Diencephalon (tissue), 2 donors: ENCODE measurements around the gene UBQLN4.

DNA sequence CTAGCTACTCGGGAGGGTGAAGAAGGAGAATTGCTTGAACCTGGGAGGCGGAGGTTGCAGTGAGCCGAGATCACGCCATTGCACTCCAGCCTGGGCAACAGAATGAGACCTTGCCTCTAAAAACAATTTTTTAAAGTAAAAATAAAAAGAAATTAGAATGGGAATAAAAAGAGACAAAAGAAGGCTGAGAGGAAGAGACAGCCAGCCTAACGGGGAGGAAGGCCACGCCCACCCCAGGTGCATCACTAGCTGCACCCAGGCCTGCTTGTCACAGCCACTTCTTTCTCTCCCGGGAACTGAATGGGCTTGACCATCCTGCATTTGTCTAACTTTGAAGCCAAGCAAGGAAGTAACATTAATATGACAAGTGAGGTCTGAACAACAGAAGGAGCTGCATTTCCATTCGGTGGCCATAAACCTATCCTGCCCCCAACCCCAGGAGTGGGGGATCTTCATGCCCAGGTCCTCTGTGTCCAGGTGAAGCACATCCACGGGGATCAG is 20.8 kb upstream of the EFNA1 start:
- RAMPAGE, long total RNA: no peak

- RAMPAGE, long total RNA: no peak
Measured at GRCh38 chr1:155178500-155178717, 4.8 kb downstream of the TRIM46 start.

- RAMPAGE, long total RNA: no peak
Measured at GRCh38 chr1:155183448-155183823, 9.8 kb downstream of the TRIM46 start.

- RAMPAGE, long total RNA: no peak
Measured at GRCh38 chr1:155185343-155186115, 11.9 kb downstream of the TRIM46 start.

DNA sequence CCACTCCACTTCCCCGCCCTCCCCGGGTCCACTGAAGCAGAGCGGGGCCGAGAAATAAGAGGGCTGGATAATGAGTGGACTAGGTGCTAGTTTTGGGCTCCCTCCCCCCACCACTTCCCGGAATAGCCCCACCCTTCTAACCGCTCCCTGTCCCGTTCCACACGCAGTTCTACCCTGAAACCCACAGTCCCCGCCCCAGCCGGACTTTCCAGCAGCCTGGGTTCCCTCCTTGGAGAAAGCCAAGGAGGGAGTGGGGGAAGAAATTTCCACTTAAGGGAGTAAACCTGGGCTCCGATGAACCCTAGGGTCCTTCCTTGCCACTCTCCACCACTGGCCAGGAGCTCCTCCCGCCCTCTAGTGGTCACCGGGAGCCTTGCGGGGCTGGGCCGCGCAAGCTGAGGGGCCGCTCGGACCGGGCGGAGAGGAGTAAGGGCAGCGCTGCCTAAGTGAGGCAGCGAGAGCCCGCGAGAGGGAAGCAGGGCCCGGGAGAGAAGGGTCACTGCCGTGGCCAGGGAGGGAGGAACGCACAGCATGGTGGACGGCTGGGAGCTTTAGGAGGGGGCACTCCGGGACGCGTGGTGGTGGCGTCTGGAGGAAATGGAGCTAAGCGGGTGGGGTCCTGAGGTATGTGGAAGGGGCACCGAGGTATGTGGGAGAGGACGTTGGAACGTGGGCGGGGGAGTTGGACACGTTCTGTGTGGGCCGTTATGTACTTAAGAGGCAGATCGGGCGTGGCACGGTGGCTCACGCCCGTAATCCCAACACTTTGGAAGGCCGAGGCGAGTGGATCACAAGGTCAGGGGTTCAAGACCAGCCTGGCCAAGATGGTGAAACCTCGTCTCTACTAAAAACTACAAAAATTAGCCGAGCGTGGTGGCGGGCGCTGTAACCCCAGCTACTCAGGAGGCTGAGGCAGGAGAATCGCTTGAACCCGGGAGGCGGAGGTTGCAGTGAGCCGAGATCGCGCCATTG is 14.1 kb downstream of the THBS3 start:
- RAMPAGE, long total RNA: no peak

GRCh38 chr1:155220220-155220599 is 11.7 kb downstream of the MTX1 start:
- RAMPAGE, long total RNA: no peak

DNA sequence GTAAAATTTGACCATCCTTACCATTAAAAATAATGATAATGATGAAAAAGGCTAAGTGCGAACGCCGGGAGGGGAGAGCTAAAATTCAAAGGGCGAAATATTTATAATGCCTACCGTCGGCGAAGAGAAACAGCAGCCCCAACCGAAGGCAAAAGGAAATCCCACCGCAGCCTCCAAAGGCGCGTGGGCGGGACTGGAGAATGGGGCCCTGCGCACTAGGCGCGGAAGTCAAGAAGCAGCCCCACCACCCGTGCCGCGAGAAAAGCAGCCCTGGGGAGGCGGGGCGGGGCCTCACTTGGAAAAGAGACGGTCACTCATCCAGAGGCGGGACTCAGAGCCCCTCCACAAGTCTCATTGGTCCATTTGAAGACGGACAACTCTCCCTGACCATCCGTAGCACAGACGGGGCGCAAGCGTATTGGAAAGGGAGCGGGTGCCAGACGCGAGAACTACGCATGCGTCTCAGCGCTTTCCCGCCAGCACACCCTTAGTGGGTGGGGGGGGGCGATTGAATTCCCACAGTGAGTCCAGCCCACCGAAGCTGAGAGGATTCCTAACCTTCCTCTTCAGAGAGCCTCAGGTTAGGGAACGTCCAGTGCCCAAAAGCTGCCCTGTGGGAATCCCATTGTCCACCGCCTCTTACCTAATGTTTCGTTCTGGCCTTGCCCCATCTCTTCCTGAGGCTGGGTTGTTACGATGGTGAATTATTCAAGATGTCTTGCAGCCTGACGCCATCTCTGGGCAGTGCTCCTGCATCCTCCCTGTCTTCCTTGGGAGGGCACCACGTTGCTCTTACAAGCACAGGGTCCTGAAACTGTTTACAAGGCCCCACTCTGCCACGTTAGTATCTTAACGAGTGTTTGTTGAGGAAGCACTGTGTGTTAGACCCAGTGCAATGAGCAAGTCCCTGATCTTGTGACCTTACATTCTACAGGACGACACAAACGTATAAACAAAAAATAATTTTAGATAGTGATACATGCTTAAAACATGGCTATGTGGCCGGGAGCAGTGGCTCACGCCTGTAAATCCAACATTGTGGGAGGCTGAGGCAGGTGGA is 13.5 kb downstream of the GBA1 start:
- RAMPAGE, long total RNA: start-site peak on the minus strand centred at position 198 of the sequence, 71 bp wide, 34 and 24 reads in 2 replicates

DNA sequence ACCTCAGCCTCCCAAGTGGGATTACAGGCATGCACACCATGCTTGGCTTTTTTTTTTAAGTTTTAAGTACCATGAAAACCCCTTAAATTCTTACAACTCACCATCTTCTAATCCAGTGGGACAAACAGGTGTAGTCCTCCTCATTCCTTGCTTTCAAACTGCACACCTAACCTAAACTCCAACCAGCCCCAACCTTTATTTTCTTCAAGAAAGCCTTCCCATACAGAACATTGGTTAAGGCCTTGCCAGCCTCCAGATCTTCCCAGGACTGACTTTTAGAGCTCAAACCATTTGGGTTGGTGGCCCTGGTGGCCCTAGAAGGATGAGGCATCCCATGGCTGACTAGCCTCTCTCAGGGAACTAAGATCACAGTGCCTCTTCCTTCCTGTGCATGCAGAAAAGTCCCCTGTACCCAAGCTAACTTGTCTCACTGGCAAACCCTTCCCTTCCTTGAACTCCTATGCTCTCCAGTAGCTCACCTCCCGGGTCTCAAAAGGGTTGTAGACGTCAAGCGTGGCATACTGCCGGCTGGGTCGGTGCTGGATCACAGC is 907 bp downstream of the SCAMP3 start:
- RAMPAGE, long total RNA: no peak

- RAMPAGE, long total RNA: no peak
Measured at GRCh38 chr1:155320996-155321759, 484 bp downstream of the RUSC1 start.

DNA sequence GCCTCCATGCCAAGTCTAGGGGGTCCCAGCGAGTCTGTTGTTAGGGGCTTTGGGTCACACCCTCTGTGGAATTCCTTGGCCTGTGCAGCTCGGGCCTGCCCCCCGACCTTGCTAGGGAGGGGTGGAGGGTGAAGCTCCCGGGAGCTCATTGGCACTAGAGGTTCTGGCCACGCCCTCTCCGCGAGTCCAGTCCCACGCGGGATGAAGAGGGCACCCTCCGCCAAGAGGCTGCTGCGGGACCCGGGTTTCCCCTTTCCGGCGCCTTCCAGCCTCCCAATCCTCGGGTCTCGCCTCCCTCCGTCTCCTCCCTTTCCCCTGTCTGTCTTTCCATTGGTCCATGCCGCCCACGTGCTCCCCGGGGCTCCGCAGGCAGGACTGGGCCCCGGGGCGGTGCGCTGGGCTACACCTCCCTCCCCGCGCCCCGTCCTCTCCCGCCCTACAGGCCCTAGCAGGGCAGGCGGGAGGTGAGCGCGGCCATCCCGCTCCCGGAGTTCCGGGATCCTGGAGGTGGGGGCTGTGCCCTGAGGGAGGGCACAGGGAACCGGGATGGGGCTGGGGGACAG is 3.5 kb downstream of the RUSC1 start:
- RAMPAGE, long total RNA: no peak

DNA sequence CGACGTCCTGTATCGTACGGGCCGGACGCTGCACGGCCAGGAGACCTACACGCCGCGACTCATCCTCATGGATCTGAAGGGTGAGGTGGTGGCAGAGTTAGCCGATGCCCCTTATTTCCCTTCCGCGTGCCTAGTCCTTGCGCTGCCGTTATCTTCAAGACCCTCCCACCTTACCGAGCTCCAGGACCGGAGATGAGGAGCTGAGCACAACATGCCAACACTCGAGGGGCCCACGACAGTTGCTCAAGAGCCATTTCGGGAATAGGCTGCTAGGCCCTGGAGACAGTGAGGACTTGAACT is 413 bp downstream of the MSTO1 start:
- RAMPAGE, long total RNA: no peak

DNA sequence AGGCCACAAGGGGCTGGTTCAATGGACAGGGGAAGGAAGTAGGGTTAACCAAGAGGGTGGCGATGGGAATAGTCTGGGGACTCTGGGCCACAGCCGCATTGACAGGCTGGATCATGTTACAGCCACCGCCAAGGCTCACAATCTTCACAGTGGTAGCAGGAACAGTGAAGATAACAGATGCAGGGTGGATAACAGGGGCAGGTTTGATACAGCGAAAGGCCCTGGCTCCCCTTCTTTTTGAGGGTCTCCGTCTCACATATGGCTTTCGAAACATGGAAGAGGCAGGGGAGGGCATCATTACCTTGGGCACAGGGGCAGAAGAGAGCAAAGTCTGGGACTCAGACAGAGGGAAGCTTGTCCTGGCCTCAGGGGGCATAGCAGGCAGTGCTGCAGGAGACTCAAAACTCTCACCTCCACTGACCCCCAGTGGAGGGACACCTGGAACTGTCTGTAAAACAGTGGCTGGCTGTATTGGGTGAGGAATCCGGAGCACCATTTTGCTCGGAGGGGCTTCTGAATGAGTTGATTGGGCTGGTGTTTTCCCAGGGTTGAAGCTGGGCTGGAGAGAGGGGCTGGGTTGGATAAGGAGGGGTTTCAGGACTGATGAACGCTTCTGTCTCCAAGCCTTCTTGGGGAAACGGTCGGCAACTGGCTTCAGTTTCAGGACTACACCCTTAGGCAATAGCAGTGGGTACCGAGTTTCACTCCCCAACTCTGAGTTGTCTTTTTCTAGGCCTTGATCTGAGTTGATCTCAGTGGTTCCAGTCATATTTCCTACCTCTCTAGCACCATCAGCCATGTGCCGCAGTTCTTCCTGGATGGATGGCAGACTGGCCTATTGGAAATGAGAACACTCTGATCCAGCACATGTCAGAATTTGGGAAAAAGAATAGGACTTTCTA is 28.2 kb downstream of the YY1AP1 start:
- RAMPAGE, long total RNA: no peak

DNA sequence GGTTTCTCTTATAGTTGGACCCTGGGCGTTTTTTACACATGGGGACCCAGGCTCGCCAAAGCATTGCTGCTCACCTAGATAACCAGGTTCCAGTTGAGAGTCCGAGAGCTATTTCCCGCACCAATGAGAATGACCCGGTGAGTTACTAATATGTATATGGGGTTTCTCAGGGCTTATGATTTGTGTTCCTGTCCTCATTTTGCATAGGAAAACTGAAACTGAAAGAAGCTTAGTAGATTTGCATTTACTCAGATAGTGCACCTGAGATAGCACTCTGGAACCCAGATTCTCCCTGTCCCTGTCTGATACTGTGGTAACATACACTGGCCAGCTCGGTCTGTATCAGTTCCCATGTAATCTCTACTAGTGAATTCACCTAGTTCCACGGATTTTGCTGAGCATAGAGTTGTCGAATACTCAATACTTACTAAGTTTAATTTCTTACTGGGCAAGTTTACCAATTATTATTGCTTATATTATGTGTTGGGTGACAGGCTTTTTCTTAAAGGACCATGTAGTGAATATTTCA is 28.2 kb downstream of the DAP3 start:
- RAMPAGE, long total RNA: no peak

DNA sequence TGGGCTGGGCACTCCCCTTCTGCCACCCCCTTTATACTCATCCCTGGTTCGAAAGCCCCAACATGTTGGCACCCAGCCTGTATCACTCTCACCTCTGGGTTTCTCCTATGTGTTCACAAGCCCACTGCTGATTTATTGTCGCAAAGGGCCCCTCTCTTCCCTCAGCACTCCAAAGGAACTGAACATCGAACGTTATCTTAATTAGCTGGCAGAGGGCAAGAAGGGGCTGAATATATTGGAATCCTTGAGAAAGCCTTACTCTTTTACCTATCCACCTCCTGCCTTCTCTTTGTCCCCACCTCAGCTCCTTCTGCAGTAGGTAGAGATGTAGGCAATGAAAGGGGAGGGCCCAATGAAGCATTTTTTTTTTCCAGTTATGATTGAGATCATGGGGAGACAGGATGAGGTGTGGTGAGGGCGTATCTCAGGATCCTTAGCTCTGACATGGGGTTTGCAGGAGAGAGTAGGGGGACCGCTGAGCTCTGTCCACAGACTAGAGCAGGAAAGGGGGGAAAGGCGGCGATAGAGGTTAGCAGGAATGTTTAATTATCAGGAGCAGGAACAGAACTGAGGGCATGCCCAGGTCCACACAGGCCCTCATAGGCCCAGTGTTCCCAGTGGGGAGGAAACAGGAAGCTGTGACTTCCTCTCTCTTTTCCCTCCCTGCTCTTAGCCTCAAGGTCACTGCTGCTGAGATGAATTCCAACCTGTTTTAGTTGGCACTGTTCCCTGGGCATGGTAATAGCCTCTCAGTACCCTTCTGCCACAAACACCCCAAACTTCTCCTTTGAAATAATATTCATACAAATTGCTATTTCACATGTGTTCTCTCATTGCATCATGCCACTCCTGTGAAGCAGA is 993 bp upstream of the RXFP4 start:
- RAMPAGE, long total RNA: no peak

DNA sequence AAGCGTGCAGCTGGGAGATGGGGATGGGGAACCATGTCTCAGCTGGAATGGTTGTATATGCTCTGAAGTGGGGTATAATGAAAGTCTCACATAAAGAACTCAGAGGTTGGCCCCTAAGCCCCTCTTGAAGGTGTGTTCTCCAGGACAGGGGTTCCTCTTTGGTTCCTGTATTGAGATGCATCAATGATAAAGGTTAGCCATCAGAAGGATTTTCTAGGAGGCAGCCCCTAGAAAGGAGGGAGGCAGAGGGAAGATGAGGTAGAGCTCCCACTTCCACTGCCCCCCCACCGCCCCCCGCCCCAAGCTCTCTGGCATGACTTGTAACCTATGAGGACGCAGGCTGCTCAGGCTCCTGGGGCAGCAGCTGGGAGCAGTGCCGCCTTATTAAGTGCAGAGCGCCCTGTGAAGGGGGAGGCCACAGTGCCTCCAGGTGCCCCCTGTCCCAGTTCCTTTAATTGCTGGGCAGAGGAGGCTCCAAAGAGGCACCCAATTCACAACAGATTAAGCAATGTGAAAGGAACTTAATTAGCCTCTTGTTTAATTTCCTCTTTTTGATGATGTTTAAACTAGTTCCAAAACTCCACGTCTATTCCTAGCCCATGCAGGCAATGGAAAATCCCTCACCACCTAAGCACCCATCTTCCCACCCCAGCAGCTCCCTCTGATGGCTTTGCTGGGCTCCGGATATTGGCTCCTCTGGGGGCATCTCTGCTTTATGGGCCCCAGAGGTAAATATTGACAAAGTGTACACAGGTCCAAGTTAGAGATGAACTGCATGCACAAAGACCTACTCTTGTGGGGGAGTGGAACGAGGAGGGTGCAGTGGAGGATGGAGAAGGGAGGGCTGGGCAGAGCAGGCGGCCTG is 3.0 kb downstream of the RXFP4 start:
- RAMPAGE, long total RNA: no peak

GRCh38 chr1:155946960-155947842 is 5.8 kb downstream of the RXFP4 start:
- RAMPAGE, long total RNA: no peak

DNA sequence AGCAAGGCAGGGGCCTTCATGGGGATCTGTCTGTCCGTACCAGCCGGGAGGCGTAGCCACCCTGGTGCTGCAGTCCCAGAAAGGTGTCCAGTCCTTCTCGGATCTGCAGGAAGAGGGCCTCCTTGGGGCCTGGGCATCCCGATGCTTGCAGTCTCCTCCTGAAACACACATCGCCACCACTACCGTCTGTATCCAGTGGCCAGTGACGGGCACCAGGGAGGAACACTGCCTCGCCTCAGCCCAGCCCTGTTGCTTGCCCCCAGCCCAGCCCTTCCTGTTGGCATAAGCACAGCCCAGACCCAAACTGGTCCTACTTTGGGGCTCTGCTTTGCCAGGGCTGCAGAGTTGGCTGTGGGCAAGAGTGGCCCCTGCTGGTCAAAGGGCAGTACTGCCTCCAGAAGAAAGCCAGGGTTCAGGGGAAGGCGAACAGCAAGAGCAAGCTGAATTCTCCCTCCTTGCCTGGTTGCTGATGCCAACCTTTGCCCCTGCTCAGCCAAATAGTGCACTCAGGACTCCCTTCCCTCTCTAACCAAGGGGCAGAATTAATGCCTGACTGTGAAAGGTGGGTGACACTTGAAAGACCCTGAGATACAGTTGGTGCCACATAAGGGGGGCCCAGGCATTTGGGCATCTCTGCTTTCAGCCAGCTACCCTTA is 11.0 kb upstream of the ARHGEF2 start:
- RAMPAGE, long total RNA: no peak

DNA sequence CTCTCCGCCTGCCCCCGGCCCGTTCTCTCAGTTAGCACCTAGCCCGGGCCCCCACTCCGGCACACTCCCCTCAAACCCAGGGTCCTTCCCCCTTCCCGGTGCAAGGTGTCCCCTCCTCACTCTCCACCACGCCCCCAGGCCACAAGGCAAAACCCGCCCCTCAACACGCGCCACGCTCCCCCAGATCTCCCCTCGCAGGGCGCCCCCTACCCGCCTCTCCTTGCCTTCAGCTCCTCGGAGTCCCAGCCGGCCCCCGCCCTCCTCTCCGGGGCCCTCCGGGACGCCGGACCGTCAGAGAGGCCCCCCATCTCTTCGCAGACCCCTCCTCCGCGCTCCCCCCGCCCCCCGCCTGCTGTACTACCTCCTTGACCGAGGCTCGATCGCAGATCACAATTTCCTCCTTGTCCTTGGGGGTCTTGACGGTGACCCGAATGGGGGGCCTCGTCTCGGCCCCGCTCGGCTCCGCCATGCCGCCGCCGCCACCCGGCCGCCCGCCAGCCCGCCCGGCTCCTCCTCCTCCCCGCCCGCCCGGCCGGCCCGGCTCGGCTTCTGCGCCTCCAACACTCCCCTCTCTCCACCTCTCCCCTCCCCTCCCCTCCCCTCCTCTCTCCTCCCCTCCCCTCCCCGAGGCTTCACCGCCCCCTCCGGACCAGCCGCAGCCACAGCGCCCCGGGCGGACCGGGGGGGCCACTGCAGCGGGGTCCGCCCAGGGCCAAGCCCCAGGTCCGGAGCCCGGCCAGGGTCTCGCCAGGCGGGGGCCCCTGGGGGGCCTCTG is at the start of gene UBQLN4:
Gene UBQLN4 (minus strand): TSS at position 566 of the 775 bp plus-strand sequence.
- RAMPAGE, long total RNA: no peak

GRCh38 chr1:156054930-156055580 is 473 bp downstream of the LAMTOR2 start:
- RAMPAGE, long total RNA: no peak

- RAMPAGE, long total RNA: no peak
Measured at GRCh38 chr1:156074288-156075037, 7.8 kb downstream of the MEX3A start.